NB4 (cell line): ENCODE measurements around the gene ZFP36L2.

GRCh38 chr2:43086918-43087371 is 139.5 kb downstream of the ZFP36L2 start:
- RRBS: no CpG with 5 or more reads among the region's 4 CpGs

DNA sequence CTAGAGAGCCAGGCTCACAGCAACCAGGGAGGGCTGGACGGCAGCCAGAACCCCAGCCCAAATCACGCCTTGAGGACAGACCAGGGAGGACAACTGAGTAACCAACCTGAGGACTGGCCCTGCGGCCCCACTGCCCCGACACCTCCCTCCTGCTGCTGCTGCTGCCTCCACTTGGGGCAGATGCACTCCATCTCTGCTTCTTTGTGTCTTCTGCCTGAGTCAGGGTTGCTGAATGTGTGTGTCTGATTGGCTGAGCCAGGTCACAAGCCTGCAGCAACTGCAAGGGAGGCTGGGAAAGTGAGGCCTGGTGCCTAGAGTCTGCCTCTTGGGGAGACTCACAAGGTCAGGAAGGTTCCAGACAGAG is 83.5 kb downstream of the ZFP36L2 start:
- RRBS: no CpG with 5 or more reads among the region's 4 CpGs

DNA sequence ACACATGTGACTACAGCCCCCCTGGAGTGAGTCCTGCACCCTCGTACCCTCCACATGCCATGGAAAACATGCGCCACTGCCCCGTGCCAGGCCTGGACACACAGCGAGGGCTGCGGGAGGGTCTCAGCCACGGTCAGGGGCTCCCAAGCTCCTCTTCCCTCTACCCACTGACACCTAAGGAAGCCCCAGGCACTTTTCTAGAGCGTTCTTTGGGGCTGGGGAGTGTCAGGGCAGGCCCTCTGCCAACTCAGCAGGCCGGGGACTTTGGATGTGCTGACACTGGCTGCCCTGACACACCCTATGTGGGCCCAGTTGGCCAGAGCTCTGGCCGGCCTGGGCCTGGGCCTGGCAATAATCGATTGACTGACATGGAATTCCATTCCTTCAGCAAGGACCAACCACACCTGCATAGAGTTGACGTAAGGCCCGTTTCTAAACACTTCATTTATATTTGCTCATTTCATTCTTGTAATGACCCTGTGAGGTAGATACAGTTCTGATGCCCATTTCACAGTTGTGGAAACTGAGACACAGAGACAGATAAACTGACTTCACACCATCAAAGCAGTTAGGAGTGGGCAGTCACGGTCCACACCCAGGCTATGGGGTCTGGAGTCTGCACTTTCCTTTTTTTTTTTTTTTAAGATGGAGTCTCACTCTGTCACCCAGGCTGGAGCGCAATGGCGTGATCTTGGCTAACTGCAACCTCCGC is 70.4 kb downstream of the ZFP36L2 start:
- RRBS: no CpG with 5 or more reads among the region's 16 CpGs

DNA sequence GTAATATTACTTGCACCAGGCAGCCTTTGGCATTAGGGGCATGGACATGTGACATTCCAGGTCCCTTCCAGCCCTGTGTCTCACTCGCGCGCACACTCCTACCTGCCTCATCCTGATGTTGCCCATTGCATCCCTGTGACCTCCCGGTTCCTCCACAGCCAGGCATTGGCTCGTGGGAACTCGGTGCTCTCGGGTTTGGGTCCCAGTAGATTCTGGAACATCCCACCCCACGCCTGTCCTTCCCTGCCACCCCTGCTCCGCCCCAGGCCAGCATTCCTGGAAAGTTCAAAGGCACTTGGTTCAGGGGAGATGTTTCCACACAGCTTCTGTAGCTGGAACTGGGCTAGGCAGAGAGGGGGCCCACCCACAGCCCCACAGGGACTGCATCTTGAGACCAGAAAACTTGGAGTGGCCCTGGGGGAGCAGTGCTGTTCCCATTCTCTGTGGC is 69.0 kb downstream of the ZFP36L2 start:
- RRBS: no CpG with 5 or more reads among the region's 9 CpGs

GRCh38 chr2:43184268-43184905 is 42.0 kb downstream of the ZFP36L2 start:
- RRBS: no CpG with 5 or more reads among the region's 13 CpGs

DNA sequence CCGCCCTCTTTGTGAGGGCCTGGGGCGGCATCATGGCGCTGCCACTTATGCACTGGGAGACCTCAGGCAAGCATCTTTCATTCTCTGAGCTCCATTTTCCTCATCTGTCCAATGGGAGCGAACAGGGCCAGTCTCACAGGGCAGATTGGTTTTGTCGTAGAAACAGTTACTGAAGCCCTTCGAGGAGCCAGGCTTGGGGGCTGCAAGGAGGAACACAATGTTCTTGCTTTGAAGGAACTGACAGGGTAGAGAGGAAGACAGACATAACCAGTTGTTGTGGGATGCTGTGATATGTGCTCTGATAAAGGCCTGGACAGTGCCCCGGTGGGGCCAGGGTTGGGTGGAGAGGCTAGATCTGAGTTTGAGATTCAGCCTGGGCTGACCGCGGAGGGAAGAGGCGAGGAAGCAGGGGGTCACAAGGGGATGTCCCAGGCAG is 14.1 kb downstream of the ZFP36L2 start:
- RRBS: no CpG with 5 or more reads among the region's 10 CpGs

DNA sequence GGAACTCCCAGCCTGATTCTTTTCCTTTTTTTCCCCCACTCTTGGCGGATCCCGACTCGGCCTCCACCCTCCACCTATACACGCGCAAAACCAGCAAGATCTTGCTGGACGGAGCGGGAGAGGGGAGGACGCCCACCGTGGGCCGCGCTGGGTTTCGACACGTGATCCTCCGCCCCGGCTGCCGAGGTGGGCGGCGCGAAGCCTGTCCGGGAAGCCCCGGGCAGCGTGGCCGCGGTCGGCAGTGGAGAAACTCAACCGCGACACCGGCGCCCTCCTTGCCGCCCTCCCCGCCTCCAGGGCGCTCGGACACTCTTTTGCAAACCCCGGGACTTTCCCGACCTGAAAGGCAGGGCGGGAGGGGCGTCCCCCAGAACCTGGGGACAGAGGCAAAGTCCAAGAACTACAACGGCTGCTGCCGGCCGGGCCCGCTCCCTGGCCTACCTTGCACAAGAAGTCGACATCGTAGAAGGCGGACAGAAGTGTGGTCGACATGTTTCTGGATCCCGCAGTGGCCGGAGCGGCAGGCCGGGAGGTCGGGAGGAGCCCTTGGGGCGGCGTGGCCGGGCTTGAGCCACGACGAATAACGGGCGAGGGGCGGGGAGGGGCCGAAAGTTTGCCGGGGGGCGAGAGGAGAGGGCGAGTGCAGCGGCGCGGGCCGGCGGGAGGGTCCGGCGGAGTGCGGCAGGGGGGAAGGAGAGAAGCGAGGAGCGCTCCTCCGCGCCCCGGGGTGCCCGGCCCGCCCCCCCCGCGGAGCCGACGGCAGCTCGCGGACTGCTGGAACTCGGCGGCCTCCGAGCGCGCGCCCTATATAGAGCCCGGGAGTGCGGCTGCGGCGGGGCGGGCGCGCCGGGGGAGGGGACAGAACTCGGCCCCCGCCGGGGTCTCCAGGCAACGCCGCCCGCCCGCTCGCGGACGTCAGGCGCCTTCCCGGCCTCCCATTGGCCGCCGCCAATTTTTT is at the start of gene ZFP36L2:
Gene ZFP36L2, minus strand, starts transcription at position 783 of the 958 bp plus-strand sequence.
- RRBS: under 1% methylated on average over 69 of the region's 111 CpGs

GRCh38 chr2:43370084-43370549 is 143.7 kb upstream of the ZFP36L2 start:
- RRBS: no CpG with 5 or more reads among the region's 5 CpGs

DNA sequence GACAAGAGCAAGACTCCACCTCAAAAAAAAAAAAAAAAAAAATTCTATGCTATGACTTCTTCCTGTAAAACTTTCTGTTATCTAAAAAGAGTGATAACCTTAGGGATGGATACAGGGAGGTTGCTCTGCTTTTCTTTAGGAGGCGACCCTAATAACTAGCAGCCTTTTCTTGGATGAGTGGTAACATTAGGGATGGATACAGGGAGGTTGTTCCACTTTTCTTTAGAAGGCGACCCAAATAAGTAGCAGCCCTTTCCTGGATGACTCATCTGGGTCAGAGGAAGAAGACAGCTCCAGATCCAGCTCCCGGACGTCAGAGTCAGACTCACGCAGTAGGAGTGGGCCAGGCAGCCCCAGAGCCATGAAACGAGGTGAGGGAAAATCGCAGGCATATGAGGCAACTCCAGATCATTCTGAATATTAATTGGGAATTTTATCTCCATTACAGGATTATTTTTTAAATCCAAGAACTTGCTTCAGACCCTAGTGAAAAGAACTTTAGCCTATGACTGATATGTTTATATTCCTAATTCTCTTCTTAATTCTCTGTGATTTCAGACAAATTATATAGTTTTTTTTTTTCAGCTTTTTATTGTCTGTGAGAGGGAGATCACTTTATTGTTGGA is 31.1 kb upstream of the C1GALT1C1L start:
- RRBS: no CpG with 5 or more reads among the region's 7 CpGs

DNA sequence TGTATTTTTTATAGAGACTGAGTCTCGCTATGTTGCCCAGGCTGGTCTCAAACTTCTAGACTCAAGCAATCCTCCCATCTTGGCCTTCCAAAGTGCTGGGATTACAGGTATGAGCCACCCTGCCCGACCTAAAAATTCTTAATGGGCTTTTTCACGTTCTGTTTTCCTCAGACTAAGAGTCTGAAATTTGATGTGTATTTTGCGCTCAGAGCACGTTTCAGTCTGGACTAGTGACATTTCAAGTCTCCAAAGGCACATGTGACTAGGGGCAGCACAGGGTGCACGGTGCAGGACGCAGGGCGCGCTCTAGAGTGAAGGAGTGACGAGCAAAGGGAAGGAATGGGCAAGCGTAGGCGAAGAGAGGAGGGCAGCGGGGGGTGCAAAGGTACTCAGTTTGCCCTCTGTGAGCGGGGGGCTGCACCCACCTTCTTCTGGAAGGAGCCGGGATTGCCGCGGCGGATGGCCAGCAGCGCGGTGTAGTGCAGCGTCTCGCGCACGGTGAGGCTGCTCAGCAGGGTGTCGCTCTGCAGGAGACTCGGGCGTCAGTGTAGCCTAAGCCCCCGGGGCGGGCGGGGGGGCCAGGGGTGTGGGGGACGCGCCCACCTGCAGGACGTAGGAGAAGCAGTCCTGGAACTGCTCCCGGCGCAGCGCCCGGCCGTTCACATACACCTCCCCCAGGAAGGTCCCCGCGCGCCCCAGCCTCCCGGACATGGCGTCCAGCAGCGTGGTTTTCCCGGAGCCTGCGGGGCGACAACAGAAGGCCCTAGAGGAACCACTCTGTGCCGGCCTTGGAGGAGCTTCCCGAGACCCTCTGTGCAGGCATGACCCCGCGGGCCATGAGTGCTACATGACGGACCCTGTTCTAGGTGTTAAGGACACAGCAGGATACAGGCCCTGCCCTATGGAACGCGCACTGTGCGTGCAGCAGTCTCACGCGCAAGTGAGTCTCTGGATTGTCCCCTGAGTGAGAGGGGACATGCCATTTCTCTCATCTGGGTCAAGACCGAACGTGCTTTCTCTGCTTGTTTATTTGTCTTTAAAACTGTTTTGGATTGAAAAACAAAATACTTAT is 7.0 kb downstream of the ABCG5 start:
- RRBS: 47% methylated on average over 13 of the region's 59 CpGs

- RRBS: no CpG with 5 or more reads among the region's 5 CpGs
These were observed 3.1 kb downstream of the ABCG8 start for GRCh38 chr2:43841999-43842183.

GRCh38 chr2:43905398-43906090 is 66.8 kb downstream of the ABCG8 start:
- RRBS: no CpG with 5 or more reads among the region's 15 CpGs

GRCh38 chr2:43933735-43934481 is 61.9 kb downstream of the LRPPRC start:
- RRBS: no CpG with 5 or more reads among the region's 2 CpGs

DNA sequence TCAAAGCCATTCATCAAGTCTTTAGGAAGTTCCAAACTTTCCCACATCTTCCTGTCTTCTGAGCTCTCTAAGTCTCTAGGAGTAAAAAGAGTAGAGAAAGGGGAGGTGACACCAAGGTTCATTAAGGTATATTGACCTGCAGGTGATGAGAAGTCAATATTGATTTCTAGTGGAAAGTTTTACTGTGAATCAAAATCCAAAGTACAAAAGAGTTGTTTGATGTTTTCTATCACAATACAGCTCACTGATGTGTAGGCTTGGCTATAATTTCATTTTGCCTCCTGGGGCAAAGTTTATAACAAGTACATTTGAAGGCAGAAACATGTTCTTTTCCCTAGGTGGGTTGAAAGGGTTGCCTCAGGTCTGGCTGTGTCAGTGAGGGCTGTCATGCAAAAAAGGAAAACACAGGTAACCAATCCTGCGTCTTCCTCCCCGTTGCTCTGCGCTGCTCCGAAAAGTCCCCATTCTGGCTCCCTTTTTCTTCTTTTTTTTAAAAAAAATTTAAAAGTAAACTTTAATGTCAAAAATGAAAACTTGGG is 65.2 kb upstream of the LRPPRC start:
- RRBS: no CpG with 5 or more reads among the region's 4 CpGs

GRCh38 chr2:44203372-44204091 is 34.9 kb downstream of the PPM1B start:
- RRBS: no CpG with 5 or more reads among the region's 3 CpGs

GRCh38 chr2:44544030-44544828 is 182.5 kb downstream of the CAMKMT start:
- RRBS: no CpG with 5 or more reads among the region's 1 CpG

DNA sequence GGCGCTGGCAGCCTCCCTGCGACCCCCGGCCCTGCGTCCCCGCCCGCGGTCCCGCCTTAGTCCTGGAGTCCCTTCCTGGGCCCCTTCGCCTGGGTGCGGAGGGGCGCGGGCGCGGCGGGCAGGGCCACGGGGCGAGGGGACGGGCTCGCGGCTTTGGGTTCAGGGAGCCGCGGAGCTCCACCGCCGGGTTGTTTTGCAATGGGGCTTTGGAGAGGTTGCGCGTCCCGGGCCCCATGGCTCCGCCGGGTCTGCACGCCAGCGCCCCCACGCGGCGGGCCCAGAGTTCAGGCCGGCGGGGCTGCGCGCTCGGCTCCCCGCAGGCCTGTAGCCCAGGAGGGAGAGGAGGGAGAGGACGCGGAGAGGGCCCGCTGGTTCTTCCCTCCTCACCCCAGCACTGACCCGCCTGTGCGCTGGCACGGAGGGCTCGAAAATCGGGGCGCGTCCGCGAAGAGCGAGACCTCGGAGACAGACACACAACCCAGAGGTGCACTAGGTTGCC is 4.8 kb upstream of the SIX2 start:
- RRBS: 2% methylated on average over 11 of the region's 54 CpGs

DNA sequence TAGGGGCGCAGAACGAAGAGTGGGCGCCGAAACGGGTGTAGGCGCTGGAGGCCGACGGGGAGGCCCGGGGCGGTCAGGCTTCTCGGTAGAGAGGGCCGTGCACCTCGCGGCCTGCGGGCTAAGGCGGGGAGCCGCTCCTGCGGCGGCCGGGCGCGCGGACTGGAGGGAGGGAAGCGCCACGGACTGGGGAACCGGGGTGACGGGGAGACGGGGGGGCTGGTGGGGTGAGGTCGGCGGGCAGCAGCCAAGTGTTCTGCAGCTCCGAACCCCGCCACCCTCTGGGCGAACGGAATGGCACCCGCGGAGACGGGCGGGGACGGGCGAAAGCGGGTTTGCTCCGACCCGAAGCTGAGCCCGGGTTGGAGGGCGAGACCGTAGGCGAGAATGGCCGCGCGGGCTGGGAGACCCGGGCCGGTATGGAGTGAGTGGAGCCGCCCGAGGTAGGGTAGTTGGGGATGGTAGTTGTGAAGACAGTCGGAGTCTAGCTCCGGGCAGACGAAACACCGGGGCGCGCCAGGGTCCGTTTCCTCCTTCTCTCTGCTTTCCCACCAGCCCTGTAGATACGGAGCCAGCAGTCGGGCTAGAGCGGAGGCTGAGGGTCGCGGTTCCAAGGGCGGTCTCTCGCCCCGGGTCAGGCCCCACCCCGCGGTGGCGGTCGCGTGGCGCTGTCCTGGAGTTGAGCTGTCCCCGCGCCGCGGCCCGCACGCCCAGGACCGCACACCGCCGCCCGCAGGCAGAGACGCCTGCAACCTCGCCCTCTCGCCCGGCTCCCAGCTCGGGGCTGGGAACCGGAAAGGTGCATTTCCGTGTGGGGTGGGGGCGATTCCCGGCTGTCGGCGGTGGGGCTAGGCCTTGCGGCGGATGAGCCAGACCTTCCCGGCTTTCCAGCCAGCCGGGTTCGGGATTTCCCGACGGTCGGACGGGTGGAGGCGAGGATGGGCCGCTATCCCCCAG is 160.3 kb upstream of the SIX2 start:
- RRBS: 21% methylated on average over 22 of the region's 107 CpGs

- RRBS: 1% methylated on average over 12 of the region's 49 CpGs
These were observed 437 bp upstream of the PRKCE start for GRCh38 chr2:45651067-45651408.

DNA sequence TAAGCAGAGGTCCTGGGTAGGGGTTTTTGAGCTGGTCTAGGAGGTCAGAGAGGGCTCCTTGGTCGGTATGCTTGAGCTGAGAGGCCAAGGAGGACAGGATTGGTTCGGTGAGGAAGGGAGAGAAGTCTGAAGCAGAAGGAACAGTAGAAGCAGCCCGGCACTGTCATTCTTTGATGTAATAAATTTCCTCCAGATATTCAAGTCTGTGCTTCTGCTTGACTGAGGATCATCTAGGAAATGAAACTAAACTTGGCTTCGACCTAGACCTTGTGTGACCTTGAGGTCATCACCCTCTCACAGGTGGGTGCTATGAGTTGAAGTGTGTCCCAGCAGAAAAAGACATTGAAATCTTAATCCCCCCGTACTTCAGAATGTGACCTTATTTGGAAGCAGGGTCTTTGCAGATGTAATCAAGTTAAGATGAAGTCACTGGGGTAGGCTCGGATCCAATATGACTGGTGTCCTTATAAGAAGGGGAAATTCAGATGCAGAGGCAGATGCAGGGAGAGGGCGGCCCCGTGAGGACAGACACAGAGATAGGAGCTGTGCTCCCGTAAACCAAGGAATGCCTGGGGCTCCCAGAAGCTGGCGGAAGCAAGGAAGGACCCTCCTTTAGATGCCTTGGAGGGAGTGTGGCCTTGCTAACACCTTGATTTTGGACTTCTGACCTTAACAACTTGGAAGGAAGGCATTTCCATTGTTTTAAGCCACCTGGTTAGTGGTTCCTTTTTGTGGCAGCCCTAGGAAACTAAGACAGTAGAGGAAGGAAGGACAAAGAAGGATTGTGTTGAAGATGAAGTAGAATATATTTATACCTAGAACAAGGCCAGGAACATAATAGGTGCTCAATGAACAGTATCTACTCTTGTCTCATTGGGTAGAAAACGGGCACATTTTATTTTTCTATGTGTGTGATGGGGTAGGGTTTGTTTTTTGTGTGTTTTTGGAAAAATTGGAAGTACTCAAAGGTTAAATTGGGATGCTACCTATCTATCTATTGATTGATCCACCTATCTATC is 49.2 kb downstream of the PRKCE start:
- RRBS: no CpG with 5 or more reads among the region's 11 CpGs